Amniotic epithelial cell (primary cell): ENCODE measurements around a stretch of chr14.

GRCh38 chr14:54564755-54565444 is 2.0 kb upstream of the SAMD4A start:
- RRBS = 0% methylated on average over 1 of the region's 41 CpGs

DNA sequence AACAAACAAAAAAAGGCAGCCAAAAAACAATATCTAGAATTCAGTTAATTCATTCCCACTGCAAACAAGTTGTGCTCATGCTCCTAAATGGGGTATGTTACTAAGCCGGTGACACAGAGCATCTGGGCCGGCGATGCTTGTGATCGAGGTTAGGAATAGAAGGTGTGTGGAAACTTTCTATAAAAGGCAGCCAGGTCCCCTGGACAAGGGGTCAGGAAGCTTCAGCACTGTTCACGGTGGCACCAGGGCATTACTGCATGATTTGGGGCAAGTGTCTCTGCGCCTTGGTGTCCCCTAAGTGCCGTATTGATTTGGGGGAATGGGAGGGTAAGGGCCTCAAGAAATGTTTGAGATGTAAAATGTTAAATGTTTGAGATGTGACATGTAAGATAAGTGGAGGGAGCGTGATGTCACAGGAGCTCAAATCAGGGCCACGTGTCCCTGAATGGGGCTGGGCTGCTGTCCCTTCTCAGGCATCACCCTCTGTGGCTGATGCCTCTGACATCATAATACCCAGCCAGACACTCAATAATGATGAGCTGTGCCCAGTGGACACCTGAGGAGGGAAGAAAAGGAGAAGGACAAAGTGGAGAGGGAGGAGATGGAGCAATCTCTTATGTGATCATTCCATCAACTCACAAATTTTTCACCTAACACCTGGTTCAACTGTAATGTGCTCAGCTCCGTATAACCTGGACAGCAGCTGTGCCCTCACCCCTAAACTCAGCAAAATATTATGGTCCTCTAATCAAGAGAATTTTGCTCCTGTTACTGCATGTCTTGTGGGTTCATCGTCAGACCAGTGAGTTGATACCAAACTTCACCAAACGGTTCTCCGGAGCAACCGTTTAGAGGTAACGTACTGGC is 120.8 kb downstream of the SAMD4A start:
- RRBS = no CpG with 5 or more reads among the region's 15 CpGs

DNA sequence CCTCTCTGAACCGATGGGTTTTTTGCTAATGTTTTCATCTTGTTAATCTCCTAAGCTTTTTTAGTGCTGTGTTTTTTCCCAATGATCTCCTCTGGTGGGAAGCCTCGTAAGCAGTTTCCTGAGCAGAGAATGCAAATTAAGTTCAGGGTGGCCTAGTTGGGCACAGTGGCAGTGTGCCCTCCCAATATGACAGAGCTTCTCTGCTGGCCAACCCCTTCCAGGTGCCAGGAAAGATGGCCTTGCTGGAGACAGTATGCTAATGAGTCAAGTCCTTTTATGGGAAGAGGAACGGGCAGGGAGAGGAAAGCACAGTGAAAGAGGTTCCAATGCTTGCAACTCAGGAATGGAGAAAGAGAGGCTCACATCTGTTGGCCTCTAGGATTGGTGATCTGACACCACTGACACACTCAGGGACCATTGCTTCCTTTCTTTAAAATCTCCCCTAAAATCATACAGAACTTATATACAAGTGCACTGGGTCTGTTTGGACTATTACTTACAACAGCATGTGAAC is 115.7 kb downstream of the GCH1 start:
- RRBS = no CpG with 5 or more reads among the region's 3 CpGs

GRCh38 chr14:55074465-55075366 is 23.3 kb downstream of the MAPK1IP1L start:
- RRBS = no CpG with 5 or more reads among the region's 11 CpGs

GRCh38 chr14:55111218-55111698 is 17.8 kb upstream of the LGALS3 start:
- RRBS = no CpG with 5 or more reads among the region's 8 CpGs

DNA sequence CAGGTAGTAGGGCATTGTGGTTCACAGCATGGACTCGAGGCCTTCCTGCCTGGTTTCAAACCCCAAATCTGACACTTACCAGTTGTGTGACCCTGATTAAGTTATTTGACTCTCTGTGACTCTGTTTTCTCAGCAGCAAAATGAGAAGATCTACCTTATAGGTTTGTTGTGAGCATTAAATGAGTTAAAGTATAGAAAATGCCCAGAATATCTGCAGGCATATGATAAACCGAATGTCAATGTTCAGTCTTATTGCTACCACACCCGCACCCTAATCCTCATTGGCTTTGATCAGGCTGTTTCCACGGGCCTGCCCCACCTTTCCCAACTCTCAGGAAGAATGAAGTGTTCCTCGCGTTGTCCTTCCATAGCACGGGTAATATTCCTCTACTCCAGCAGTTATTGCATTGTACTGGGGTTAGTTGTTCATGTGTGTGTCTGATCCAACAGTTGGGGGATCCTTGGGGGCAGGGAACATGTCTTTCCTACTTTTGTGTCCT is 8.0 kb upstream of the LGALS3 start:
- RRBS = no CpG with 5 or more reads among the region's 7 CpGs

- RRBS = no CpG with 5 or more reads among the region's 3 CpGs
Measured at GRCh38 chr14:55290538-55291140, 19.4 kb downstream of the FBXO34 start.

DNA sequence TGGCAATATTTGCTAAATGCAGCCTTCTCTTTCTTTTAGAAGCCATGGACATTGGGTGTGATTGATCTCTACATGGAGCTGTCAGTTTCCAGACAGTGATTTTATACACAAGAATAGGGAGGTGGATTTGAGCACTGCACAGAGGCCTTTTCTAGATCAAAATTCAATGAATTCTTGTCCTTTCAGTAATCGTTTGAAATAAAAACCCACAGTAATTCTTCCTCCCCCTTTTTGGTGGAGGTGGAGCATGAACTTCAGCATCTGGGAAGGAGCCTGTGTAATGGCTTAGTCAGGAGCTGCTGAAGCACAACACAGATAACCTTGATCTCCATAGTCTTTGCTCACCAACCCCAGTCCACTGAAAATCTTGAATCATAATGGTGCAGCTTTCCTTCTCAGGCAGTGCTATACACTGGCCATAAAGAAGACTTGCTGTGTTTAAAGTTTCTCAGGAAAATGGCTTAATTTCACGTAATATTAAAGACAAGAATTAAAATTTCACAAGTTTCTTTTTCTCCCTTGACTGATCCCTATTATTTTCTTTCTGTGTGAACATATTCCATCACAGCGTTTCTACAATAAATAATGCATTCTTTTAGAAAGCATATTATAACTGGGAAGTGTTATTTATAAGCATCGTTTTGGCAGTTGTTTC is 6.5 kb upstream of the TBPL2 start:
- RRBS = no CpG with 5 or more reads among the region's 4 CpGs

DNA sequence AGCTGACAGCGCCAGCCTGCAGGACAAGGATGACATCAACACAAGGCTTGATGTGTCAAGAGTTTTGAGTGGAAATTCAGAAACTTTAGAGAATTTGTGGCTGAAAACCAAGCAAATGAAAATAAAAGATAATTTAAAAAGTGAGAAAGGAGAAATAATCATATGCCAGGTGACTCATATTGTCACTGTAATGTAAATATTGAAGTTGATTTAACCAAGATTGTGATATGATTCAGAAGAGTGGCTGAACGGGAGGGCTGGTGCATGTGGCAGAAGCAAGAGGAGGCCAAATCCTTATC is 23.0 kb upstream of the TBPL2 start:
- RRBS = no CpG with 5 or more reads among the region's 2 CpGs

DNA sequence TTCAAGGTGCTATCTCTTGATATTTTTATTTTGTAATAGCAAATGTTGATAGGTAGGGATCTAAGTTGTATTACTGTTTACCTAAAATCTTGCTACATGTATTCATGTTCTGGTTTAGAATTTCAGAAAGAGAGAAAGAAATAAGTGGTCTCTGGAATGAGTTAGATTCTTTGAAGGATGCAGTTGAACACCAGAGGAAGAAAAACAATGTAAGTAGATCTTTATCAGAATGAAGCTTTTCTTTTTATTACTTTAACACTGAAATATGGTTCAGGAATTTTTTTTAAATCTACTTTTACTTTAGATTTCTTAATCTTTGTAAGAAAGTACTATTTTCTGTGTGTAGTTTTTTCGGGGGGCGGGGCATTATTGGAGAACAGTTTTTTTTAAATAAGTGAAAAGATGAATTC is 81.4 kb downstream of the KTN1 start:
- RRBS = no CpG with 5 or more reads among the region's 2 CpGs

- RRBS = no CpG with 5 or more reads among the region's 3 CpGs
Measured at GRCh38 chr14:55687097-55687474, 107.1 kb downstream of the KTN1 start.

DNA sequence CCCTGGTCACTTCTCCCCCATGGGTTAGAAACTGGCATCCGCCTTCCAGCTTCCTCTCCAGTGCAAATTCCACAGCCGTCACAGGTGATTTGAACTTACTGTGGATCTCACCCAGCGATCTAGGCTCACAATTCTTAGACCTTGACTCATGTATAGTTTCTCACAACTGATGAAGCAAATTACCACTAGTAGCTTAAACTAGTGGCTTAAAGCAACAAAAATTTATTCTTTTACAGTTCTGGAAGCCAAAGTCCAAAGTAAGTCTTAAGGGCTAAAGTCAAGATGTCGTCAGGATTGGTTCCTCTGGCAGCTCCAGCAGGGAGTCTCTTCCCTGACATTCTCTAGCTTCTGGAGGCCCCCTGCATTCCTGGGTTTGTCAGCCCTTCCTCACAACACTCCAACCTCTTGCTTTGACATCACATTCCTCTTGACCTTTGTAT is 117.4 kb downstream of the KTN1 start:
- RRBS = no CpG with 5 or more reads among the region's 4 CpGs

GRCh38 chr14:55752545-55753213 is 172.7 kb downstream of the KTN1 start:
- RRBS = no CpG with 5 or more reads among the region's 7 CpGs

DNA sequence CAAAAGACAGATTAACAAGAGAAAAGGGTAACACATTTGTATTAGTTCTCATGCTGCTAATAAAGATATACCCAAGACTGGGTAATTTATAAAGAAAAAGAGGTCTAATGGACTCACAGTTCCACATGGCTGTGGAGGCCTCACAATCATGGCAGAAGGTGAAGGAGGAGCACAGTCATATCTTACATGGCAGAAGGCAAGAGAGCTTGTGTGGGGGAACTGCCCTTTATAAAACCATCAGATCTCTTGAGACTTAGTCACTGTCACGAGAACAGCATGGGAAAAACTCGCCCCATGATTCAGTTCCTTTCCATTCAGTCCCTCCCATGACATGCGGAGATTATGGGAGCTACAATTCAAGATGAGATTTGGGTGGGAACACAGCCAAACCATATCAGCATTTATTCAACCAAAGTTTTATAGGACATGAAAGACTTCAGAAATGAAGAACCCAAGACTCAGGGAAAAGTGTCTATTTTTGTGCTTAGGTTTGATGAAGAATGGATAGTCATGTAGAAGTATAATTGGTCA is 216.5 kb downstream of the KTN1 start:
- RRBS = no CpG with 5 or more reads among the region's 3 CpGs

GRCh38 chr14:56198769-56199950 is 80.9 kb downstream of the PELI2 start:
- RRBS = no CpG with 5 or more reads among the region's 5 CpGs

- RRBS = no CpG with 5 or more reads among the region's 10 CpGs
Measured at GRCh38 chr14:56229611-56230379, 111.6 kb downstream of the PELI2 start.

- RRBS = no CpG with 5 or more reads among the region's 2 CpGs
Measured at GRCh38 chr14:56279600-56280063, 161.4 kb downstream of the PELI2 start.

DNA sequence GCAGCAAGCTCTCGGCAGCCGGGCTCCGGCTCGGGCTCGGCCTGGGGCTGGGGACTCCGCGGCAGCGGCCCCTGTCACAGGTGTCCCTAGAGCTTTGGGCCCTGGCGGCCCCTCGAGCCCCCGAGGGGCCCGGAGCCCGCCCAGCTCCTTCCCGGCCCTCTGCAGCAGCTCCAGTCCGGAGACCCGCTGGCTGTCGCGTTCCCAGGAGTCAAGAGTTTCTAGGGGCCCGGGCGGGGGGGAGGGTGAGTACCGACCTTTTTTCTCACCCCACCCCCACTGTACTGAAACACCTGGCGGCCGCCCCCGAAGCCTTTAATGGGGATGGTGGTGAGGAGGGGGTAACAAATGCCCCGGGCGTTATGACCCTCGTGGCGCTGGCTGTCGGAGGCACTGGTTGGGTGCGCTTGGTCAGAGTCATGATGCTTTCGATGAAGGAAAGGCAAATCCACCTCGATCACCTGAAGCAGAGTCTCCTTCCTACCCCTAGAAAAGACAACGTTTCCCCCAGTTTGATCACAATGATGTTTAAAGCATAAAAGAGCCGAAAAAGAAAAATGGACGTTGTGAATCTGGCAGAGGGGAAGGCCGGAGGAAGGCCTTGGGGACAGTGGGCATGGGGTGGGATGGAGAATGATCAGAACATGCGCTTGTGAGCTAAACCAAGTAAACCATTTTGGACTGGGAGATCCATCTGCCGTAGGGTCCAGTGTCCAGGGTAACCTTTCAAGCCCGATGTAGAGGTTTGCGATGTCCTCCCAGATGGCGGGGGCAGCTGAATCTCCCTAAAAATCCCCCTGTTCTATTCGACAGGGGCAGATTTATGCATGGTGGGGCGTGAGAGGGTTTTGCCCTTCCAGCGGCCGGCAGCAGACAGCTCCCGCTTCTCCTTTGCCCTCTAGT is 2.0 kb upstream of the OTX2 start:
- RRBS = 4% methylated on average over 5 of the region's 46 CpGs

DNA sequence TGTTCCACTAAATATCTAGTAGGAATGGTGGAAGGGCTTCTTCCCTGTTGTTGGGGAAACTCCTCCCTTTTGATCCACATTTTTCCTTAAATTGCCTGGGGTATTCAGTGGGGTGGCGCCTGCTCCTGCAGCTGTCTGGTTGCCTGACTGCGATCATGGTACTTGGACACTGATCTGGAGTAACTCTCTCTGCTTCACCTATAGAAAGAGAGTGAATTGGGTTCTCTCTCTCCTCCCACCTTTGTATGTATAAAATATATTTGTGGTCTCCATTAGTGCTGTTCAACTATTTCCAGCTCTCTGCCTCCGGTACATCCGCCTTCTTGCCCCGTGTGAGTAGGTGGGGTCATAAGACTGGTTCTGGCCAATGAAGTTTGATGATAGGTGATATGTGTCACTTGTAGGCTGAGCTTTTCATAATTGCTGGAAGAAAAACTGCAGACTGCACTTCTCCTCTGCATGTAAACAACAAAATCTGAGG is 210.5 kb downstream of the EXOC5 start:
- RRBS = no CpG with 5 or more reads among the region's 5 CpGs

GRCh38 chr14:57364984-57365906 is 25.1 kb upstream of the NAA30 start:
- RRBS = no CpG with 5 or more reads among the region's 16 CpGs